HTR-8/SVneo (cell line): ENCODE measurements around the gene MACIR.

DNA sequence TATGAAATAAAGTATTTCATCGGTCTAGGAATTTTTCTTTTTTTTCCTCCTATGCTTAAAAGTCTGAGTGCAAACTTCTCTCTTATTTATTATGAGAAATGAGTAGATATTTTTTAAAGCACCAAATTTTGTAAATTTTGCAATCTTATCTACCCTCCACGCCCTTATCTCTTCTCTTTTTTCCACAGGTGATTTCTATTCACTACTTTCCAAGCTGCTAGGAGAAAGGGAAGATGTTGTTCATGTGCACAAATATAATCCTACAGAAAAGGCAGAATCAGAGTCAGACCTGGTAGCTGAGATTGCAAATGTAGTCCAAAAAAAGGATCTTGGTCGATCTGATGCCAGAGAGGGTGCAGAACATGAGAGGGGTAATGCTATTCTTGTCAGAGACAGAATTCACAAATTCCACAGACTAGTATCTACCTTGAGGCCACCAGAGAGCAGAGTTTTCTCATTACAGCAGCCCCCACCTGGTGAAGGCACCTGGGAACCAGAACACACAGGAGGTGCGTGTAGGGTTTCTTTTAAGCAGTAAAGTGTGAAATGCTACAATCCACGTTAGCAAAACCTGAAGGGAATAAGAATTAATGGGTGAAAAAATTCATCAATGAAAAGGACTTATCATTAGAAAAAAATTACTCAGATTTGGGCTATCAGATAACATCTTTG lies 145.9 kb downstream of the GIN1 start:
- RRBS: no CpG with 5 or more reads among the region's 5 CpGs

DNA sequence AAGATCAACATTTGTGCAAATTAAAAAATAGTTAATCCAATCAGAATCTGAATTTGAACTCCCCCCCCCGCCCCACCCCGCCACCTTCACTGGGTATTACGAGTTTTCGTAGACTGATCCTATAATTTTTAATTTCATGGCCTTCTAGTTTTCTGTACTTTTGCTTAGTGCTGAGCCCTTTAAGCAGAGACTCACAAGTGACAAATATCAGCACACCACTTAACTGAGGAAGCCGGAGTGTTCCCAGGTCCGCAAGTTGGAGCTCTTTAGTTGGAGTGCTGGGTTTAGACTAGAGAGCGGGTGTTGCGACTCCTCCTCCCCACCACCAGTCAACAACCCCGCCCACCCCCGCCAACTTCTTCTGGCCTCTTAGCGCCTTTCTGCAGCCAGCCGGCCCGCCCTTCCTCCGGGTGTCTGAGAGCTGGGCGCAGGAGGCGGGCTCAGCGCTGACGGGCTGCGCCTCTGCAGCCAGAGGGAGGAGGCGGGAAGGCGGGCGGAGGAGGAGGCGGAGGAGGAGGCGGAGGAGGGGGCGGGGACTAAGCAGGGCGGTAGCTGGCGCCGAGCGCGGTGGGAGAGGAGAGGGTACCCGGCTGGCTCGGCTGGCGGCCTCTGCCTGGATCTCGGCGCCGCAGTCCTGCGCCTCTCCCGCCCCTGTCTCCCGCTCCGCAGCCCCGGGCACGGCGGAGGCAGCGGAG lies at the start of gene MACIR:
Gene MACIR, plus strand, starts transcription at position 575 of the 695 bp plus-strand sequence.
- RRBS: under 1% methylated on average over 8 of the region's 44 CpGs

DNA sequence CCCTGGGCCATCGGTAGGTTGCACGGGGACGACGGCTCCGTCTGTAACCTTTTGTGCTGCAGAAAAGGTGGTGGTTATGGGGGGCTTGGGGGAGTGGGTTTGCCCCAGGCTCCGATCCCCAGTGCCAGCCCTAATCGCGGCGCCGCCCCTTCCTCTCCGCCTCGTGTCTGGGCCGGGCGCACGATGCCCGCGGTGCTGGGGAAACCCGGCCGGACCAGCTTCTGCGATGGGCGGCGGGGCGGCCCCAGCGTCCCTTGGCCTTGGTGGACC lies 256 bp downstream of the MACIR start:
- RRBS: 3% methylated on average over 6 of the region's 24 CpGs

DNA sequence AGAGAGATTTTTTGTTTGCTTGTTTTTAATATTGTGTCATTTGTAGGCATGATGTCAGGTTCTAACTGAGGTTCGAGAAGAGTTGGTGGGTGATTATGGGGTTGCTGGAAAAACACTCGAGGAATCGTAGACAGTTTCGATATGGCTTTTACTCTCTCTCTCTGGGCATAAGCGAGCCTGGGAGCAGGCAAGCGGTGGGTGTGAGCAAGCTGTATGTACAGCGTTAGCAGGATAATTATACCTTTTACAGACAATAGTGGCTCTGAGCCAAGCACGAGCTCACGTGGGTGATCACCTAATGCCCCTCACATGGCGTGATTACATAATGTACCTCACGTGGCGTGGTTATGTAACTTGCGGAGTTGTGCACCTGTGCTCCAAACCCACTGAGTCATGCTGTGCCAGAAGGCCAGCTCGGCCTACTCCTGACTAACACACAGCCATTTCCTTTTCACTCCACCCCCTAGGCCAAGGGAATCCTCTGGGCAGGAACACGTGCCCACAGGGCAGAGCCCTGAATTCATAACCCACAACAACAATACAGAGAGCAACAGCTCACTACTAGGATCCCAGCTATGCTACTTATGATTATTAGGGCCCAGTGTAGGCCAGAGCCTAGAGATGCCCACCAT lies 797.2 kb downstream of the EFNA5 start:
- RRBS: no CpG with 5 or more reads among the region's 15 CpGs

- RRBS: 10% methylated on average over 1 of the region's 20 CpGs
Observed at GRCh38 chr5:107672872-107673336, 2.2 kb upstream of the EFNA5 start.

DNA sequence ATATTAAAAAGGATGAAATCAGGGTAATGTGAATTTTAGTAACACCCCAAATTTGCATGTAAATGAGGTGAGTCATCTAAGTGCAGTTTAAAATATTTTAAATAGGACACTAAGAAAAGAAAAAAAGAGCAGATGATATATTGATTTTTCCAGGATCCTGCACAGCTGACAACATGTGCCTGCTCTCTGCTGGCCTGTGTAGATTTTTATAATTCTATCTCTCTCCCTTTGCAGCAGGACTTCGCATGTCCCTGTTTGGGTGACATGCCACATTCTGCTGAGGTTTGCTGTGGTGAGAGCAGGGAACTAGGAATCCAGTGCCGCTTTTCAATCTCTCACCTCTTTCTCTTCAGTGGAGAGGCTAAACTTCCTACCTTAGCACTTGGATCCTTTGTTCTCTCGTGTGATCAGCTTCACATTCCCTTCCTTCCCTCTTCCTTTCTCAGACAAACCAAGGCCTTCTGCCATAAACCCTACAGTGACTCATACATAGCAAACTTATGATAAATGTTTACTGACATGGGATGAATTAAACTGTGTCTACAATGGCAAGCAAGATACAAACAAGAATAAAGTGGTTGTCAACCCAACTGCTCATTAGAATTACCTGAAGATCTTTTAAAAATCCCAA lies 198.8 kb upstream of the EFNA5 start:
- RRBS: no CpG with 5 or more reads among the region's 3 CpGs

DNA sequence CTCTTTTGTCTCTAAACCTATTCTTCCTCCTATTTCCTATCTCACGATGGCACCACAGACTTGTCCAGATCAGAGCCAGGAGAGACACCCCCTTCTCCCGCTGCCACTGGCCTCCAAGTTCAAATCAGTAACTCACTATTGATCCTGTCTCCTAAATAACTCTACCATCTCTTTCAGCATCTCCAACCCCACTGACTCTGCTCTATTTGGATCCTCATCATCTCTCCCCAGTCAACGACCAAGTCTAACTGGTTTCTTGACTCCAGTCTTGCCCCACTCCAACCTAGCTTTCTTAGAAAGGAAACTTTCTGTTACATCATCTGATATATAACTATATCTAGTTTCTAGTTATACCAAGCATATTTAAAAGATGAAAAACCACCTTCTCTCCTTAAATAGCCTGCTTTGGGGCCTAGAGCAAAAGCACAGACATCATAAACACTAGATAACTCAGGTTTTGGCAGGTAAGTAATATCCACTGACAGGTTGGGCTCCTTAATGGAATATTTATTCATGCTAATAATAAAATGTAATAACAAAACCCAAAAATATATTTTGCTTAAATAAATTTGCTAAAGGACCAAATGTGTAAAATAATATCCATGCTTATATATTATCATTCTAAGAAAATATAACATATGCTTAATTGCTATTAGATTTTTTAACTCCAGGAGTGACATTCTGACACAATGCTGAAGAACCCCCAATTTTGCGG lies 233.6 kb upstream of the EFNA5 start:
- RRBS: no CpG with 5 or more reads among the region's 4 CpGs

- RRBS: no CpG with 5 or more reads among the region's 8 CpGs
Observed at GRCh38 chr5:107990693-107991673, 320.2 kb upstream of the EFNA5 start.

DNA sequence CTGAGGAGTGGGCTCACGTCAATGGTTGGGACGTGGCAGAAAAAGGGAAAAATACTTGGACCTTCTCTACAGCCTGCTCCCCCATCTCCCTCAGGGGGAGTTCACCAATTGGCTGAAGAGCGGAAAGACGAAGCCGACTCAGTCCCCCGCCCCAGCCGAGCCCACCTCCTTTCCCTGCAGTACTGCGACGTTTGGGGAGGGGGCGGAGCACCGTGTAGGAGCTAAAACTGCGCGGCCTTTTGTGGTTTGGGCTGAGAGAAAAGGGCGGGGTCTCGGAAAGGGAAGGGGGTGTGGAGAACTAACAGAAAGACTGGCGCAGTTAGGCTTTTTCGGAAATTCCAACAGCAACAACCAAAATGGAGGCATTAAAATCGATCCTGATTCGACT lies 352 bp upstream of the PJA2 start:
- RRBS: no CpG with 5 or more reads among the region's 19 CpGs

DNA sequence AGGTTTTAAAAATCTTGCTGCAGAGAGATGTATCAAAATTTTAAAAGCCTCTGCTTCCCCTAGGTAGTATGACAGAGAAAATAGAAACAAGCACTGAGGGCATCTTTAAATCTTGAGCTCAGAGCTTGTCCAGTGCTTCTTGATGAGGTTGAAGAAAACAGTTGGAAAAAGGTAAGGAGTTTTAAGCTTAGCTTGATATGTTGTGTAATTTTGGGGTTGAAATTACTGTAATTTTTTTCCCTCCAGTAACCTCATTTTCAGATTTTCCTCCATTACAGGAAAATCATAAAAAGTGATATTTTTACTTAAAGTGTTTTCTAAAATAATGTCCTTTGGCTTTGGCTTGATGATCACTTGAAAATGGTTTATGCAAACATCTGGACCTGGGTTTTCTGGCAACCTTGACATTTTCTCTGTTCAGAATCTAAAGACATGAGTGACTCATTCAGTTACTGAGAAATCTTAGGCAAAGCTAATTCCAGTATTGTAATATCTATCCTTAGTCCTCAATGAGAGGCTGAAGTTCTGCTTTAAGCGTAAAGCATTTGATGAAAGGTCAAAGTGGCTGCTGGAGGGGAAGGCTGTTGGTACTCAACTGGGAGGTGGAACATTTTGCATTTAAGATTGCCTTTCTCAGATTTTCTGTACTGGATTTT lies 2.1 kb downstream of the MAN2A1 start:
- RRBS: no CpG with 5 or more reads among the region's 1 CpG

DNA sequence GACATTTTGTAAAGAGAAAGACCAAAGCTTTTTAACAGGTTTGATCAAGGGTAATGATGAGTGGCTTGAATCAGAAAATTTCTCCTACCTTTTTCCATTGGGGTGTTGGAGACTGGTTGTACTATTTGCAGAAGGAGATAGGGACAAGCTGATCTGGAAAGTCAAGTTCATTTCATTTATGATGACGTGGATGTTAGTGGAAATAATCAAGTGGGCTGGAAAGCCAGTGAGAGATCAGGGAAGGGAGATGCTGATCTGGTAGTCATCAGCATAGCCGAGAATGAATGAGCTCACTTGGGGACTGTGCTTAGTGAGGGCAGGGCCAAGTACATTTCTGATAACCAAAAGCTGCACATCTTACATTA lies 12.0 kb downstream of the MAN2A1 start:
- RRBS: no CpG with 5 or more reads among the region's 2 CpGs

- RRBS: no CpG with 5 or more reads among the region's 10 CpGs
Observed at GRCh38 chr5:109704137-109704965, 14.6 kb downstream of the MAN2A1 start.

GRCh38 chr5:109713272-109713881 lies 23.6 kb downstream of the MAN2A1 start:
- RRBS: no CpG with 5 or more reads among the region's 8 CpGs

- RRBS: no CpG with 5 or more reads among the region's 2 CpGs
Observed at GRCh38 chr5:109739642-109740589, 50.2 kb downstream of the MAN2A1 start.

DNA sequence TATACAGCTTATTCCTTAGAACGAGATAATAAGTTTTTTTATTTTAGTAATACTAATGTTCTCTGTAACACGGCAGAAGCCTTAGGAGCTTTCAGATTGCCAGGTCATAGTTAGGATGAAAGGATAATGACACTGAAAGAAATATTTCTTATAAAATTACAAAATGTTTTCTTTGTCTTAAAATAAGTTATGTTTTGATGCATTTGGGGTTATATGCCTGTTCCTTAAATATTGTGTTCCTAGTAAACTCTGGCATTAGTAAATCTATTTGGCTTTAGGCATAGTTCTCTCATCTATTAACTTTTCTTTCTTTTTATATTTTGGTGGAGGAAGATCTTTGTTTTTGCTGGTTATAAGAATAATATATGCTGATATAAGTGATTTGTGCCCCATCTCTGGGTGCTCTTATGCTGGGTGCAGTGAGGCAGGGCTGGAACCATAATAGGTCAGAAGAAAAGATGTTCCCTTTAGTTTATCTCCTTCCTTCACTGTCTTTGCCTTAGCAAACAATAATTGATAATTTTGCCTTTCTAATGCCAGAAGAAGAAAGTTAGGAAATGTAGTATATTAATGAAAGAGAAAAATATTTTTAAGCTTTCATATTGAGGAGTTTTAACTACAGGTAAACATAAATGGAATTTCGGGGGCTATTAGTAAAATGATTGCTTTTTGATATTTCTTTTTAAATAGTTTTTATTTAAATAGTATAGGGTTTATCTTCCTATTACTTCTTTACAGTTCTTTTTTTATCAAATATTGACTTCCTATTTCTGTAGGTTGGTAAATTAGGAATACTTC lies 100.9 kb downstream of the MAN2A1 start:
- RRBS: no CpG with 5 or more reads among the region's 3 CpGs

GRCh38 chr5:109796927-109797819 lies 107.4 kb downstream of the MAN2A1 start:
- RRBS: no CpG with 5 or more reads among the region's 3 CpGs

DNA sequence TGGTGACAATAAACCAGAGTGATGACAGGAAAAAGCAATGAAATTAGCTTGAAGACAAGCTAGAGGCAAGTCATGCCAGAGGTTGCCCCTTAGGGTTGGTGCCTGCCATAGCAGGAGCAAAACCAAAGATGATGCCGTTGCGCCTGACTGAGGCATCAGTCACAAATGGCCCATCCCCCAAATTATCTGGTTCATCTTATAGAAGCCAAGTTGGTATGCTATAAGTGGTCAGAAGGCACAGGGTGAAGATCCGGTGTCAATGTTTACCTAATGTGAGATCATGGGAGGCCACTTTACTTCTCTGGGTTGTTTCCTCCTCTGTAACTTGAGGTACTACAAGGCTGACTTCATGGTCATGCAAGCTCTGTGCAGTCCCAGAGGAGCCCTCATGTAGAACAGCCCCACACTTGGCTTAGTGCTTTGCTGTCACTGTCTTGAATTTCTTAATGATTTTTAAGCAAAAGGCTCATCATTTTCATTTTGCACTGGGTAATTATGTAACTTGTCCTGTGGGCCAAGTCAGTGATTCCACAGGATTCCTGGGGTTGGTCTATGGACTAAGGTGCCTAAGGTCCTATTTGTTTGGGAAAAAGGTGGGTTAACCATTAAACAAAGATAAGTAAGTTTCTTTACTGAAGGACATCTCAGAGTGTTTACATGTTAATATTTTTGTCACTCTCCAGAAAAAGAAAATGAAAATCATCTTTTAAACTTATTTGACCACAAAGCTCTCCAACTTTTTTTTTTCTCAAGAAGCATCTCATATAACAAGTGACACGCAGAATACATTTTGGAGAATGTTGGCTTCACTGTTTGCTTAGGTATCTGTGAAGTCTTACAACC lies 211.5 kb downstream of the MAN2A1 start:
- RRBS: no CpG with 5 or more reads among the region's 4 CpGs

GRCh38 chr5:110738523-110738796 lies 347 bp upstream of the SLC25A46 start:
- RRBS: no CpG with 5 or more reads among the region's 12 CpGs

DNA sequence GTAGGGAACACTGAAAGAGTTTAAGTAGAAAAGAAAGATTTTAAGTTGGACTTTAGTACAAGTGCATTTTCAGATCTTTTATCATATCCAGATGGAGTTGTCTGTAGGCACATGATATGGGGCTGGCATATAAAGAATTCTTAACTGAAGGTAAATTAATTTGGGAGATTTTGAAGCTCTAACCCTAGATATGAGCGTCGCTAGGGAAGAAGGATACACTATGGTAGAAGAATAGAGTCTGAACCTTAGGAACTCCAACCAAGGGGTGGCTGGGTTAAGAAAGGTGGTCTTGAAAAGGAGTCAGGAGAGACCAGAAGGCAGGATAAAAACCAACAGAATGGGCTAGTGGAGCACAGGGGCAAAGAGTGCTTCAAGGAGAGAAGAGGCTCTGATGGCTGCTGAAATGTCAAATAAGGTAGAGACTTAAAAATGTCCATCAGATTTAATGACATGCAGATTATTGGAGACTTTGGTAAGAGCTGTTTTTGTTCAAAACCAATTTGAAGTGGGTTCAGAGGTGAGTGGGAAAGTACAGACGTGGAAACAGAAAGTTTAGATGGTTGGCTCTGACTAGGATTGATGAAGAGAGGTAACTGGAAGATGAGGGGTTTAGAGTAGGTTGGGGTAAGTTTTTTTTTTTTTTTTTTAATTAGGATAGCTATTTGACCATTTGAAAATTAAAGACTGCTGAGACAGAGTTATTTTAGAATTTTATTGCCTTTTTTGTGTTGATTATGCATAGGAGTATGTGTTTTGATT lies 14.0 kb downstream of the SLC25A46 start:
- RRBS: no CpG with 5 or more reads among the region's 3 CpGs

GRCh38 chr5:111232510-111232929 lies 8.3 kb downstream of the CAMK4 start:
- RRBS: no CpG with 5 or more reads among the region's 1 CpG